H4 (cell line): ENCODE data around the gene DIRAS1.

- RAMPAGE, long total RNA = no peak
Measured at GRCh38 chr19:2117108-2117469, 20.4 kb downstream of the IZUMO4 start.

GRCh38 chr19:2126955-2127516 is 24.3 kb downstream of the AP3D1 start:
- RAMPAGE, long total RNA = no peak

DNA sequence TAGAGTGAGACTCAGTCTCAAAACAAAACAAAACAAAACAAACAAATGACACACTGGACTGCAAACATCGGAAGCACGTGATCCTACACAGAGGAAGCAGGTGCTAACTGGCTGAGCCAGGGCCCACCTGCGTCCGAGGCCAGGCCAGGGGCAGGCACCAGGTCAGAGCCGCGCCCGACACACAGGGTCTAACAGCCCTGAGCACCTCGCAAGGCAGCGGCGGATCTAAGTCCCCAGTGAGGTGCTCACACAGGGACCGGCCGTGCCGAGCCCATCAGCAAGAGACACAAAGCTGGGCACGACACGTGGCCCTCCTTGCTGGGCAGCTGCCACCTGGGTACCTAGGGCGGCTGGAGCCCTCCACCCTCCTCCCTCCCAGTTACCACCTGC is 15.9 kb downstream of the AP3D1 start:
- RAMPAGE, long total RNA = no peak

DNA sequence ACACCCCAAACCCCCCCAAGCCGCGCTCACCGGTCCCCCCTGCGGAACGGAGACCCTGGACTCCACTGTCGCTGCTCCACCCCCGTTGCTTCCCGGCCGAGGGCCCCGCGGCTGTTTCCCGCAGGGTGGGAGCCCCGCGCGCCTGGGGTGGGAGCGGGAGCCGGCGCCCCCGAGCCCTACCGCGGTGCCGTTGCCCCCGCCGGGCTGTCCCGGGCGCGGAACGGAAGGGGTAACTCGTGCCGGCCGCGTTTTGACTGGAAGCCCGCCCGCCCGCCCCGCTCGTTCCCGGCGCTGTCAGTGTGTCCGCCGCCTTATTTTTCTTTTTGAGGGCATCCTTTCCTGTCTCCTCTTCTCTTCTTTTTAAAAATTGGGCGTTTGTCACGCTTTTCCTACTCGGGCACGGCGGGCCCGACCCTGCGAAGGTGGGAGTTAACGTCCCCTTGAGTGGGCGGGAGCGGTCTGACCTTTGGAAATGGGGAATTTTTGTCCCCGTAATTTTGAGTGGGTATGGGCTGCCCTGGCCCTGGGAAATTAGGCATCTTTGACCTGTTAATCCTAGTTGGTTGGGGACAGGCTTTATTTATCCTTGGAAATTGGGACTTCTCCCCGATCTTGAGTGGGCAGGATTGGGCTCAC is 711 bp downstream of the DOT1L start:
- RAMPAGE, long total RNA = no peak

GRCh38 chr19:2167071-2167754 is 3.5 kb downstream of the DOT1L start:
- RAMPAGE, long total RNA = no peak

GRCh38 chr19:2186099-2187053 is 22.6 kb downstream of the DOT1L start:
- RAMPAGE, long total RNA = no peak

GRCh38 chr19:2237203-2237606 is 581 bp downstream of the SF3A2 start:
- RAMPAGE, long total RNA = no peak

DNA sequence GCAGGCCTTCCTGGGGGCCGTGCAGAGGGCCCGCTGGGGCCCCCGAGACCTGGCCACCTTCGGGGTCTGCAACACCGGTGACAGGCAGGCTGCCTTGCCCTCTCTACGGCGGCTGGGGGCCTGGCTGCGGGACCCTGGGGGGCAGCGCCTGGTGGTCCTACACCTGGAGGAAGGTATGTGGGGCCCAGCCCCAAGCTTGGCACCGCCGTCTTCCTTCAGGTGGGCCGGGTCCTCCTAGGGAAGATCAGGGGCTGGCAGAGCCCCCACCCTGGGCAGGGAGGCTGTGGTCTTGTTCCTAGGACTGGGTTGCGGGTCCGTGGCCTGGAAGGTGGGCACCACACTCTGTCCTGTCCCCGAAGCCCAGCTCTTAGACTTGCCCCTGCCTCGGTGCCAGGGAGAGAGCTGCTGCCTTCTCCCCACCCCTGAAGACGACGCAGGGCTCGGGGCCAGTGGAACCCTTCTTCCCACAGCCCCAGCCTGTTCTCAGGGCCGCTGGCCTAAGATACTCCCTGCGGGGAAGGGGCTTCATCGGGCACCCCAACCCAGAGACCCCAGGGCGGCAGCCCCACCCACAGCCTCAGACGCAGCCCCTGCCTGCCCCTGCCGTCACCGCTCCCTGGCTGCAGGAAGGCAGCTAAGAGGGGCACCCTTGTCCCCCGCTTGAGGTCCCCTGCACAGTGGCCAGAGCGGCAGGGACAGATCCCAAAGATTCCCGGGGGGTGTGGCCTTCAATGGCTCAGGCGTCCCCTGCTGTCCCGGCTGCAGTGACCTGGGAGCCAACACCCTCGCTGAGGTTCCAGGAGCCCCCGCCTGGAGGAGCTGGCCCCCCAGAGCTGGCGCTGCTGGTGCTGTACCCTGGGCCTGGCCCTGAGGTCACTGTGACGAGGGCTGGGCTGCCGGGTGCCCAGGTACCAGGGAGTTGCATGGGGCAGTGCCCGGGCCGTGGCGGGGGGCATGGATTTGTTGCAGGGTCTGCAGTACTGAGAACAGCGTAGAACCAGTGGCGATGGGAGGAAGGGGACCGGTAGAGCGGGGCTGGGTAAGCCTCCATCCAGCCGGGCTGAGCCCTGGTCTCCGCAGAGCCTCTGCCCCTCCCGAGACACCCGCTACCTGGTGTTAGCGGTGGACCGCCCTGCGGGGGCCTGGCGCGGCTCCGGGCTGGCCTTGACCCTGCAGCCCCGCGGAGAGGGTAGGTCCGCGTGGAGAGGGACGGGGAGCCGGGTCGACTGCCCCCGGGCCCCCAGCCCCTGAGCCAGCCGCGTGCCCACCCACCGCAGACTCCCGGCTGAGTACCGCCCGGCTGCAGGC is 903 bp downstream of the AMH start:
- RAMPAGE, long total RNA = no peak

DNA sequence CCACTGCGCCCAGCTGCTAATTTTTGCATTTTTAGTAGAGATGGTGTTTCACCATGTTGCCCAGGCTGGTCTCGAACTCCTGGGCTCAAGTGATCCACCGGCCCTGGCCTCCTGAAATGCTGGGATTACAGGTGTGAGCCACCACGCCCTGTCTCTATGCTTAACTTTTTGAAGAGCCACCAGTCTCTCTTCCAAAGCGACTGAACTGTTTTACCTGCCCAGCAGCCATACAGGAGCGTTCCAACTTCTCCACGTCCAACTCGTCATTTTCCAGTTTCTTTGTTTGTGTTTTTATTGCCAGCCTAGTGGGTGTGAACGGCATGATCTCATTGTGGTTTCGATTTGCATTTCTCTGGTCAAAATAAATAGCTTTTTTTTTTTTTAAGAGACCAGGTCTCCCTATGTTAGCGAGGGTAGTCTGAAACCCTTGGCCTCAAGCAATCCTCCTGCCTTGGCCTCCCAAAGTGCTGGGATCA is 4.0 kb upstream of the JSRP1 start:
- RAMPAGE, long total RNA = no peak

GRCh38 chr19:2269392-2270637 is 12.2 kb downstream of the PEAK3 start:
- RAMPAGE, long total RNA = start-site peak on the plus strand at chr19:2269519-2269525, 3,687 reads

GRCh38 chr19:2290405-2291579 is 8.8 kb upstream of the PEAK3 start:
- RAMPAGE, long total RNA = no peak

GRCh38 chr19:2417618-2418461 is 9.5 kb downstream of the TIMM13 start:
- RAMPAGE, long total RNA = no peak

DNA sequence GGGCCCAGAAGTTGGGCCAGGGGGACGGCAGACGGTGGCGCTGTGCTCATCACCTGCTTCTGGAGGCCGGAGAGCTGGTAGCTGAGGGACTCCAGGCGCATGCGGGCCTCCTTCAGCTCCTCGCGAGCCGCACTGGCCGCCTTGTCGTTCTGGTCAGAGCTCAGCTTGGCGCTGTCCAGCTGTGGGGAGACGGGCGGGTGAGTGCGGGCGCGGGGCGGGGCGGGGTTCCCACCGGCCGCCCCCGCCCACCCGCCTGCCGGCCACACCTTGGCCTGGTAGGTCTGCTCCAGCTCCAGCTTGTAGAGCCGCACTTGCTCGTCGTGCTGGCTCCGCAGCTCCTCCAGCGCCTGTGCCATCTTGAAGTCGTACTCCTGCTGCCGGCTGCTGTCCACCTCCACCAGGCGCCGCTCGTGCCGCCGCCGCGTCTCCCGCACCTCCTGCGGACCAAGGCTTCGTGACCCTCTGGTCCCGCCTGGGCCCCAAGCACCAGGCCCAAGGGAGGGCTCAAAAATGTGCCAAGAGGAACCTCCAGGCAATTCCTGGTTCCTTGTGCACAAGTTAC is 7.4 kb upstream of the TIMM13 start:
- RAMPAGE, long total RNA = no peak

- RAMPAGE, long total RNA = no peak
Measured at GRCh38 chr19:2475713-2476077, 232 bp upstream of the GADD45B start.

DNA sequence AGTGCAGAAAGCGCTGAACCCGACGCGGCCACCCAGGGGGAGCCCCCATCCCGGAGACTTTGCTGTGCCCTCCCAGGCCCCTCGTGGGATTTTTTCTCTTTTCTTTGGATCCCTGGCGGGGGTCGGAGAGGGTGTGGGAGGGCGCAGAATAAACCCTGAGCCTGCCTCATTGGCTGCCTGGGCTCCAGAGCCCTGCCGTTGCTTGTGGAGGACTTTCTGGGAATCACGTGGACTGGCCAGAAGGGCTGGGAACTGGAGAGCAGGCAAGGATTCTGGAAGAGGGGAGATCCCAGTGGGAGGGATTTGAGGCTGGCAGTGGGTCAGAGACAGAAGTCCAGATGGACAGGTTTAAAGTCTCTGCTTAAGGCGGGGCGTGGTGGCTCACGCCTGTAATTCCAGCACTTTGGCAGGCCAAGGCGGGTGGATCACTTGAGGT is 25.0 kb downstream of the GADD45B start:
- RAMPAGE, long total RNA = no peak

GRCh38 chr19:2665204-2665511 is 37.3 kb downstream of the GNG7 start:
- RAMPAGE, long total RNA = no peak

DNA sequence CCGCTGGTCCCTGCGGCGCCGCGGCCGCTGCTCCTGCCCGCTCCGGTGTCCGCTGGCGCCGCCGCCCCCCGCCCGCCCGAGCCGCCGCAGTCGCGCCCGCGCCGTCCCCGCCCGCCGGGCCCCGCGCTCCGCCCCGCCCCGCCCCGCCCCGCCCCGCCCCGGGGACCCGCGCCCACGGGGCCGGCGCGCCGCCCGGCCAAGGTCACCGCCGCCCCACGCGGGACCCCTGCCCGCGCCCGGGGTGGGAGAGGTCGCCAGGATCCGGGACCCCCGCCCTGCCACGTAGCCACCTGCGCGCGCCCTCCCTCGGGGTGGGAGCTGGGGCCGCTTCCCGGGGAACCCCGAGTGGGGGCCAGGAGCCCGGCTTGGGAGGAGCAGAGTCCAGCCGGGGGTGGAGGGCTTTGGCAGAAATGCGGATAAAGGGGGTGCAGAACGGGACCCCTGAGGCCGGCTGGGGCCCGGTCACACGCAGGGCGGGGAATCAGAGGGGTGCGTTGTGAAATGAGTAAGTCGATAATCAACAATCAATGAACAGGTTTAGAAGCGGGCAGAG is at the start of gene DIRAS1:
Gene DIRAS1, minus strand, starts transcription at position 63 of the 553 bp plus-strand sequence.
- RAMPAGE, long total RNA = no peak

DNA sequence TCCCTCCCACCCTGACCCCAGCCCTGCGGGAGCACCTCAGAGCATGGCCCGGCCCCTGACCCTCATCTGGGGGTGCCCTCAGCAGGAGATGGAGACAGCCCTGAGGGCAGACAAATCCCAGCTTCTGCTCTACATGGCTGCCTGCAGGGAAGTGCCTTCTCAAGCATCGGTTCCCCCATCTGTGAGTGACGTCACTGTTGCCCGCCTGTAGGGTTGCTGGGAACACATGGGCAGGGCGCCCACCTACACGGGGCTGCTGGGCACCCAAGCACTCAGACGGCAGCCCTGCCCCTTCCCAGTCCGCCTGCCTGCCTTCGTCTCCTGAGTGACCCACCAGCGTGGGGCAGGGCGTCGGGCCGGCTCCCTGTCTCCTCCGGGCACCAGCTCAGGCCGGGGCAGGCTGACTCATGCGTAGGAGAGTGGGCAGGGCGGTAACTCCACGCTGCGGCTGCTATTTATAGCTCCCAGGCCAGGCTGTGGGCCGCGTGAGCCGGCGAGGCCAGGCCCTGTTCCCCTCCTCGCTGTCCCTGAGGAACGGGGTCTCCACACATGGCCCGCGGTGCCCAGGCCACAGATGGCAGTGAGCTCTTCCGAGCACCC is 1.8 kb upstream of the DIRAS1 start:
- RAMPAGE, long total RNA = no peak

- RAMPAGE, long total RNA = no peak
Measured at GRCh38 chr19:2775105-2775901, 7.8 kb downstream of the SGTA start.

DNA sequence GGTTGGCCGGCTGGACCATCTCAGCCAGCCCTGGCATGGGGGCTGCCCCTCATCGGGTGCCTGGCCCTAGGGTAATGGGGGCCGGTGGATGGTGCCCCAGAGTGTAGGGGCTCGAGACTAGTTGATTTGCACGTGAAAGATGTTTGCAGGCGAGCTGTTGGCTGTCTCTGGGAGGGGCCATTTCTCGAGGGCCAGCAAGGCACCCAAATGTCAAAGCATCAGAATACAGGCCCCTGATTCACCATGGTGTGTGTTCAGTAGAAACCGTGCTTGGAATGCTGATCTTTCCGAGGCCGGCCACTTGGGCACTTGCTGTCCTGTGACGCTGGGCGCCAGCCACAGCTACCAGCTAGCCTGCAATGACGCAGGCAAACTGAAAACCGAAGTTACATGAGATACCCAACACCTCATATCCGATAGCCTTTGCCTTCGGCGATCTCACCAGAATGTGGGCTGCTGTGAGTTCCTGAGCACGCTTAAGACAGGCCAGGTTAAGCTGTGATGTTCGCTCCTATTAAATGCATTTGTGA is 11.9 kb downstream of the THOP1 start:
- RAMPAGE, long total RNA = no peak